Endometrial microvascular endothelial cells (primary cell): ENCODE measurements around the genes BCKDK and ITGAX.

- RAMPAGE, long total RNA = no peak
Observed at GRCh38 chr16:31072536-31072944, 1.5 kb downstream of the ZNF668 start.

- RAMPAGE, long total RNA = no peak
Observed at GRCh38 chr16:31090755-31091407, 2.1 kb upstream of the PRSS53 start.

- RAMPAGE, long total RNA = start-site peak on the plus strand at chr16:31108375-31108463, 761 and 622 reads in 2 replicates
Observed at GRCh38 chr16:31108113-31108918, at the start of gene BCKDK. BCKDK (plus strand) TSS chr16:31108386.

DNA sequence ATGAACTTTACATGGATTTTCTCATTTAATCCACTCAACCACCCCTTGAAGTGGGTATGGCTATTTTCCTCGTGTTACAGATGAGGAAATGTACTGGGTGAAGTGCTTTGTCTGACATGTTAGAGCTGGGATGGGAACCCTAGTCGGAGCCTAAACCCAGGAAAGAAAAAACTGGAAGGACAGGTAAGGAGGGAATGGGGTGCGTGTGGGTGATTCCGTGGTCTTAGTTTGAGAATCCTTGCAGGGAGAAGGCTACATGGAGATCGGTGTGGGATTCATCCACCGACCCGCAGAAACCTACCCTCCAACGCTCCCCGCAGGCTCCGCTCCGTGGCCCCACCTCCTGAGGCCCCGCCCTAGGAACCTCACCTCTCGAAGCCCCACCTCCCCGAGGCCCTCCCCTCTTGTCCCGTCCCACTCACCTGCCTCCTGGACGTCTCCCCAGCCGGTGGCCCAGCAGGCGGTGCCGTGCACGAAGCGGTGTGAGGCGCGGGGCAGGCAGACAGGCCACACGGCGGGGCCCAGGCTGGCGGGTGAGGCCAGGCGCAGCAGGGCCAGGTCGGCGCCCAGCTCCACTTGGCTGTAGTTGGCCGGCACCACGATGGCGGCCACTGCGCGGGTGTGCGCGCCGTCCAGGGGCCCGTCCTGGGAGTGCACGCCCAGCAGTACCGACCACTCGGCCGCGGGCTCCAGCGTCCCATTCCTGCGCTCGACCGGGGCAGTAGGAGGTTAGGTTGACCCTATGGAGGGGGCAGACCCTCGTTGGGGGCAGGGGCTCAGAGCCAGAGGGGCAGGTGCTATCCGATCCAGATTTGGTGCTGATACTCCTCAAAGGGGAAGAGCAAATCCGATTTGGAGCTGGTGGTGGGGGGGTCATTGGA is 1.7 kb downstream of the PRSS36 start:
- RAMPAGE, long total RNA = no peak

- RAMPAGE, long total RNA = no peak
Observed at GRCh38 chr16:31178812-31179188, 1.1 kb upstream of the FUS start.

- RAMPAGE, long total RNA = no peak
Observed at GRCh38 chr16:31186157-31186692, 6.3 kb downstream of the FUS start.

DNA sequence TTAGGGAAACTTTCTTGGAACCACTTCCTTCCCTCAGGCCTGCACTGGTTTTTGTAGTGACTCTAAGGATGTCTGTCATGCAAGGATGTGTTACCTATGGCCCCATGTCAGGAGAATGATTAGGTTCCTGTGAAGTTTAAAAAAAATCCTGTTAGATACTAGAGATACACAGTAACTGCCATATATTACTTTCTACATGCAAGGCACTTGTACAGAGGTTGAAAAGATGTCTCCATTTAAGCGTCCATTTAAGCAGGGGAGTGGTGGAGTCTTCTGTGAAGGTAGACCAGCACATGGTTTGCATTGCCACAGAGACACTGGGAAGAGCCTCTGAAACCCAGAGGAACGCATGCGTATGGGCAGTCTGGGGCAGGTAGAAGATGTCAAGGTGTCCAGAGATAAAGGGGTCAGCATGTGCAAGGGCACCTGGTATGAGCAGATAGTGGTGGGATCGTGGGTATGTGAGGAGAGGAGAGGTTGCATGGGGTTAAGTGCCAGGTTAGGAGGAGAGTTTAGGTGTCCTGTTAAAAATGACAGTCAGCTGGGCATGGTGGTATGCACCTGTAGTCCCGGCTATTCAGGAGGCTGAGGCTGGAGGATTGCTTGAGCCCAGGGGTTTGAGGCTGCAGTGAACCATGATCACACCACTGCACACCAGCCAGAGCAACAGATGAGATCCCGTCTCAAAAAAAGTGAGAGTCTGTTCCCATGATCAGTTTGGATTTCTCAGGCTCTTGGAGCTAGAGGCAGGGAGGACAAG is 3.2 kb downstream of the PYCARD start:
- RAMPAGE, long total RNA = no peak

- RAMPAGE, long total RNA = no peak
Observed at GRCh38 chr16:31200326-31200798, 2.2 kb downstream of the PYCARD start.

- RAMPAGE, long total RNA = no peak
Observed at GRCh38 chr16:31214583-31215715, 1.0 kb downstream of the TRIM72 start.

DNA sequence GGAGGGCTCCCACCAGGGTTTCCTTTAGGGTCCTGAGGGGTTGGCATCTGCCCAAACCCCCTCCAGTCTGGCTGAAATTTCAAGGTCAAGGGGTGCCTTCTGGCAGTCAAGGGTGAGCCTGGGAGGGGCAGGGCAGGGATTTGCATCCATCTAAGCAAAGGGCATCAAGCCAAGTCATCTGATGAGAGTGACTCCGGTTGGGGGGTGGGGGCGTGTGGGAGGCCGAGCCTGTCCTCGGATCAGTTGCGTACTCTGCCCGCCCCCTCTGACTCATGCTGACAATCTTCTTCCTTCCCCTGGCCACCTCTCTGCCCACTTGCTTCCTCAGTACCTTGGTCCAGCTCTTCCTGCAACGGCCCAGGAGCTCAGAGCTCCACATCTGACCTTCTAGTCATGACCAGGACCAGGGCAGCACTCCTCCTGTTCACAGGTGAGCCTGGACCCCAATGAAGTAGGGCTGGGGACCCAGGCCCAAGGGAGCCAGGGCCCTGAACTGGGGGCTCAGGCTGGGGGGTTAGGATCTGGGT is at the start of gene ITGAX:
Gene ITGAX (plus strand): TSS at position 315 of the 527 bp plus-strand sequence.
- RAMPAGE, long total RNA = no peak

DNA sequence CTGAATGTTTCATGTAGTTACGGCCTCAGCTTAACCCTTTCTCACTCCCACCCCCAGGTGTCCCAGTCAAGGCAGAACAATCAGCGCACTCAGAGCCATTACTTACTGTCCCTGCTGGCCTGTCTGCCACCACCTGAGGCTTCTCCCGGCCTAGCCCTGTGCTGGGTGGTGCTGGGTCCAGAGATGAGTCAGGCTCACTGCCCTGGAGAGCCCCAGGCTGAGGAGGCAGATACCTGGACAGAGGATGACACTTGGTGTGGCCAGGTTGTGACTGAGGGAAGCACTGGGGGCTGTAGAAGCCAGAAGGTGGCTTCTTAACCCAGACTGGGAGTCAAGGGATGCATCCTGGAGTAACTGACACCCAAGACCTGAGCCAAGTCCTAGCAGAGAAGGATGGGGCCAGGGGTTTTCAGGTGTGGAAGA is 3.9 kb upstream of the SLC5A2 start:
- RAMPAGE, long total RNA = no peak

GRCh38 chr16:31498954-31499578 is 9.1 kb downstream of the RUSF1 start:
- RAMPAGE, long total RNA = no peak

GRCh38 chr16:31507281-31507664 is 918 bp downstream of the RUSF1 start:
- RAMPAGE, long total RNA = no peak

DNA sequence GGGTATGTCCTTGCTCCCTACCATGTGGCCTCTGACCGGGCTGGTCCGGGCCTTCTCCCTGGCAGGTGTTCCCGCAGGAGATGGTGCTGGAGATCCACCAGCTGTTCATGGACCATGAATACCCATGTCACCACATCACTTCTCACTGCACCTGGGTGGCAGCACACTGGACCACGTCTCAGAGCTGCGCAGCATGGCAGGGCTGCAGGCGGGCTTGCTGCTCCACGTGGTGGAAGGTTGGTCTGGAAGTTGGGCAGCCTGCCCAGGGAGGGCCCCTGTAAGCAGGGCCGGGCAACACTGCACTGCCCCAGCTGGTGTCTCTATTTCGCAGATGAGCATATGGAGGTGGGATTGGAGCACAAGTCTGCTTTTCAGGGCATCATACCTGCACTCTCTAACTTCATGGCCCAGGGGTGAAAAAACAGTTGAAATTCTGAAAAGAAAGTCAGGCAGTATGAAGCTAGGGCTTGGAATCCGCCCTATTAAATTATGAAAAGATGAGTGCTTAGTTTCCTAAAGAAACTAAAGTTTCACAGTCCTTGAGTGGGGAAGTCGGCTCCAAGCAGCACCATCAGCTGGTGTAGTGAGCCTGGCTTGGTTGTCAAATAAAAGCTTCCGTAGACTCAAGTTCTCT is 8.8 kb upstream of the KRBOX5 start:
- RAMPAGE, long total RNA = no peak

DNA sequence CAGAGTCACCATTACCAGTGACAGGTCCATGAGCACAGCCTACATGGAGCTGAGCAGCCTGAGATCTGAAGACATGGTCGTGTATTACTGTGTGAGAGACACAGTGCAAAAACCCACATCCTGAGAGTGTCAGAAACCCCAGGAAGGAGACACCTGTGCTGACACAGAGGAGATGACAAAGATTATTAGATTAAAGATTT is 78.7 kb downstream of the ZNF267 start:
- RAMPAGE, long total RNA = no peak

DNA sequence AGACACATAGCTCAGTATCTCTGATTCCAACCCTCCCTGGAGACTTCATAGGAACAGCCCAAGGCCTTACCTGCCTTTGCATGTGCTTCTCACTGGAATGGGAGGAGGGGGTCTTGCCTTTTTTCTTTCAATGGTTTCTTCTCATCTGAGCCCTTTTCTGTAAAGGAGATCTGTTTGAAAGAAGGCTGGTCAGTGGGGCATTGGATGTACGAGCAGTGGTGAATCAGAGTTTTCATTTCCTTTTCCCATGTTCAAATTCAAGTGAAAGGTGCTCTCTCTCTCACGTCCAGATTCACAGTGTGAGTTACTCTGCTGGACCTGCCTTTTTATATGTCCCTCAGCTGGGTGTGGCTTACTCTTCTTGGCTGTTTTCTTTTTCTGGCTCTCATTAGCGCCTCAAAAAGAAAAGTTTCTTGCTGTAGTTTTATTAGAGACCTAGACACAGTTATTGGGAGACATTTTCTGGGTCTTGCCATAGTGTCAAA is 1877.3 kb downstream of the TP53TG3F start:
- RAMPAGE, long total RNA = no peak

- RAMPAGE, long total RNA = no peak
Observed at GRCh38 chr16:35469014-35469437, 2009.6 kb downstream of the TP53TG3F start.

GRCh38 chr16:35526021-35526558 is 2066.7 kb downstream of the TP53TG3F start:
- RAMPAGE, long total RNA = no peak

- RAMPAGE, long total RNA = no peak
Observed at GRCh38 chr16:46569031-46569363, 52.2 kb downstream of the SHCBP1 start.

DNA sequence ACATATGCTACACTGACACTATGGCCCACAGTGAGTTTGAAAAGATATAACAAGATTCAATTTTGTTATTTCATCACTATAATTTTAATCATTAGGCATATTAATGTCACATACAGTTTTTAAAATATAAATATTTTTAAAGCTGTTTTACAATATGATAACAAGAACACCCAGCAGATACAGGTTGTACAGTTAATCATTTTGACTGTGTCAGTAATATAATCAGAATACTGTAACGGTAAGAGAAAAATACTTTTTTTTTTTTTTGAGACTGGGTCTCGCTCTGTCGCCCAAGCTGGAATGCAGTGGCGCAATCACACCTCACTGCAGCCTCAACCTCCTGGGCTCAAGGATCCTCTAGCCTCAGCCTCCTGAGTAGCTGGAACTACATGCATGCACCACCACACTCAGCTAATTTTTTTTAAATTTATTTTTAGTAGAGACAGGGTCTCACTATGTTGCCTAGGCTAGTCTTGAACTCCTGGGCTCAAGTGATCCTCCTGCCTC is 40.6 kb downstream of the SHCBP1 start:
- RAMPAGE, long total RNA = no peak